ENCODE data around the genes MPIG6B, MSH5, VWA7, NELFE, C4B and HLA-DRA.

DNA sequence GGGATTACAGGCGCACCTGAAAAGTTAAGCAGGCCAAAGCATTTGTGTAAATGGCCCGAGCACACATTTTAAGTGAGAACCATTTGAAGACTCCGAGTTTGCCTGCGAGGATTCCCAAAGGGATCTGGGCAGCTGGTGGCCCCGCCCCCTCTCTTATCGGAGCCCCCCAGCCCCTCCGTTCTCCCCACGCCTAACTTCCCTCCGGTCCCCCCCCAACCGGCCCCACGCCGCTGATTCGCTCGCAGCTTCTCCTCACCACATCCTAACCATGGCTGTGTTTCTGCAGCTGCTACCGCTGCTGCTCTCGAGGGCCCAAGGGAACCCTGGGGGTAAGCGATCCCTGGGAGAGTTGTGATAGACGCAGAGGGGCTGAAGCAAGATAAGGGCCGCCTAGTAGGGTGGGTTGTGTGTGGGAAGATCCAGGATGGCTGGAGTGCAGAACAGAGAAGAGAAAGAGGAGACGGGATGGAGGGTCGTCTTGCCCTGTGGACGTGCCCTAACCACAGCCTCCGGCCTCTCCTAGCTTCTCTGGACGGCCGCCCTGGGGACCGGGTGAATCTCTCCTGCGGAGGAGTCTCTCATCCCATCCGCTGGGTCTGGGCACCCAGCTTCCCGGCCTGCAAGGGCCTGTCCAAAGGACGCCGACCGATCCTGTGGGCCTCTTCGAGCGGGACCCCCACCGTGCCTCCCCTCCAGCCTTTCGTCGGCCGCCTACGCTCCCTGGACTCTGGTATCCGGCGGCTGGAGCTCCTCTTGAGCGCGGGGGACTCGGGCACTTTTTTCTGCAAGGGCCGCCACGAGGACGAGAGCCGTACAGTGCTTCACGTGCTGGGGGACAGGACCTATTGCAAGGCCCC, at the start of gene MPIG6B:
Gene MPIG6B, plus strand, starts transcription at position 258 of the 857 bp plus-strand sequence.
- PRO-cap, result no peak
CAGE:
- cytosol, long polyA plus RNA, result no peak
- long polyA plus RNA, result no peak
- nucleus, long polyA plus RNA, result no peak

DNA sequence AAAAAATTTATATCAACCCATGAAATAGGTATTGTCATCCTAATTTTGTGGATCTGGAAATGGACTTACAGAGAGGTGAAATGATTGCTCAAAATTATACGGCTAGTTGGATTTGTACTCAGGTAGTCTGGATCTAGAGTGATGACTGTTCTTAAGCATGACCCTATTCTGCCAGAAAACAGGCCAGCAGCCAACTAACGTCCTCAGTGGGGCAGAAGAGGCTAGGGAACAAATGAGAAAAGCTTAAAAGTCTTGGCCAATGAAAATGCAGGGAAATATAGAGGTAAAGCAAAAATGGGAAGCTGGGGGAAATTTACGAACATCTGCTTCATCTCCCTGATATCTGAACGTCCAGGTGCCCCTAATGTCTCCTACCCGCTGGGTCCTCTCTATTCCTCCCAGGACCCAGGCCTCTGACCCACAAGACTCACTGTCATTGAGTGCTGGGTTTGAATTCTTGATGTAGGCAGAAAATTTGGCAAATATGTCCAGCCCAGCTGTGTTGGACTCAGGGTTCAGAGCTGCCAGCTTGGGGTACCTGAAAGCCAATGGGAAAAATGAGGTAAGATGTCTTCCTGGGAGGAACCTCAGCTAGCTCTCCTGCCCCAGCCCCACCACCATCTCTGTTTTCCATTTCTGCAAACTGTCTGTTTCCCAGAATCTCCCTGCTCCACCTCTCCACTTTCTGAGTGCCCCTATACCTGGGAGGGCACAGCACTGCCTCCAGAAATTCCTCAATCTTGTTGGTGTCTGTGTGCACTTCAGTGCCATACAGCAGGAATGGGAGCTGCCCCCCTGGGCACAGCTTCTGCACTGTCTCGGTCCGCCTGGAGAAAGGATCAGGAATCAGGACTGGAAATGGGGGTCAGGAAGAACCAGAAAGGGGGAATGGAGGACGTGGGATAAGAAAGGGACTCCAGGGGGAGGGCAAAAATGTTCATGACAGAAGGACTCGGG, 2.9 kb downstream of the CLIC1 start:
- PRO-cap, result no peak
CAGE:
- cytosol, long polyA plus RNA, result no peak
- long polyA plus RNA, result no peak
- nucleus, long polyA plus RNA, result no peak

DNA sequence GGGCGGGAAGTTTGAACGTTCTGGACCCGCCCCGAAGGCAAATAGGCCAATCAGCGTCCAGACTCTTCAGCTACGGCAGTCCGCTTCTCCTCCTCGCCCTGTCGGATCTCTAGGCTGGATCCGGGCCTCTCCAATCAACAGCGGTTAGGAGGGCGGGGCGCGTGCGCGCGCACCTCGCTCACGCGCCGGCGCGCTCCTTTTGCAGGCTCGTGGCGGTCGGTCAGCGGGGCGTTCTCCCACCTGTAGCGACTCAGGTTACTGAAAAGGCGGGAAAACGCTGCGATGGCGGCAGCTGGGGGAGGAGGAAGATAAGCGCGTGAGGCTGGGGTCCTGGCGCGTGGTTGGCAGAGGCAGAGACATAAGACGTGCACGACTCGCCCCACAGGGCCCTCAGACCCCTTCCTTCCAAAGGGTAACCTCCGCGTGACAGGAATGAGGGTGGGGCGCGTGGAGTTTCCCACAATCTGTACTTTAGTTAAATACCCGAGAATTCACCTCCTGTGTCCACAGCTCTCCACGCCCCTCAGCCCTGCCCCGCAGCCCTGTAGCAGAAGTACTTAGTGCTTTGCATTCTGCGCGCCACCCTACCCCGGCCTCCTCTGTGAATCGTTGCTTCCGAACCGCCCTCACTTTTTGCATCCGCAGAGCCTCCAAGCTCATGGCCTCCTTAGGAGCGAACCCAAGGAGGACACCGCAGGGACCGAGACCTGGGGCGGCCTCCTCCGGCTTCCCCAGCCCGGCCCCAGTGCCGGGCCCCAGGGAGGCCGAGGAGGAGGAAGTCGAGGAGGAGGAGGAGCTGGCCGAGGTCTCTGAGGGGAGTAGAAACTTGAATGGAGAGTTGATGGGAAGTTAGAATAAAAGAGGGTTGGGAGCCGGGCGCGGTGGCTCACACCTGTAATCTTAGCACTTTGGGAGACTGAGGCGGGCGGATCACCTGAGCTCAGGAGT, at the start of gene MSH5:
Gene MSH5, plus strand, starts transcription at position 197 of the 948 bp plus-strand sequence.
- PRO-cap, result bidirectional peak, plus-strand start at position 202 of the sequence, minus-strand start outside the sequence; unidirectional peak, minus-strand start at position 747 of the sequence
CAGE:
- cytosol, long polyA plus RNA, result no peak
- long polyA plus RNA, result no peak
- nucleus, long polyA plus RNA, result no peak

- PRO-cap, result no peak
CAGE:
- cytosol, long polyA plus RNA, result no peak
- long polyA plus RNA, result no peak
- nucleus, long polyA plus RNA, result no peak
Observed at GRCh38 chr6:31776491-31777659, at the start of gene VWA7. VWA7 (minus strand) TSS chr6:31777328.

DNA sequence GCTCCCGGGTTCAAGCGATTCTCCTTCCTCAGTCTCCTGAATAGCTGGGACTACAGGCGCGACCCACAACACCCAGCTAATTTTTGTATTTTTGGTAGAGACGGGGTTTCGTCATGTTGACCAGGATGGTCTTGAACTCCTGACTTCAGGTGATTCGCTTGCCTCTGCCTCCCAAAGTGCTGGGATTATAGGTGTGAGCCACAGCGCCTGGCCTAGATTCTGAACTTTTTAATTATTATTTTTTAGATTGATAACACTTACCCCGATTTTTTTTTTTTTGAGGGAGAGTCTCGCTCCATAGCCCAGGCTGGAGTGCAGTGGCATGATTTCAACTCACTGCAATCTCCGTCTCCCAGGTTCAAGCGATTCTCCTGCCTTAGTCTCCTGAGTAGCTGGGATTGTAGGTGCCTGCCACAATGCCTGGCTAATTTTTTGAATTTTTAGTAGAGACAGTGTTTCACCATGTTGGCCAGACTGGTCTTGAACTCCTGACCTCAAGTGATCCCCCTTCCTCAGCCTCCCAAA, 6.9 kb downstream of the NEU1 start:
- PRO-cap, result no peak
CAGE:
- cytosol, long polyA plus RNA, result no peak
- long polyA plus RNA, result no peak
- nucleus, long polyA plus RNA, result no peak

DNA sequence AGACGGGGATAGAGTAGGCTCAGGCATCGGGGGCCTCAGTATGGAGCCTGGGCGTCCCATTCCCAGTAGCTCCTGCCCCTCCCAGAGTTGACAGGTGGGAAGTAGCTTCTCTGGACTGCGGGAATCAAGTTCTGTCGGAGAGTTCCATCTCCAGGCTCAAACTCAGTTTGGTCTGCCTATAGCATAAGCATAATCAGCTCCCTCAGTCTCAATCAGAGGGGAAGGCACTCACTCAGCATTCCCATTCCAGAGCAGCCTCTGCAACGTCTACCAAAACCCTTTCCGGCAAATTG, 3.5 kb upstream of the NEU1 start:
- PRO-cap, result no peak
CAGE:
- cytosol, long polyA plus RNA, result no peak
- long polyA plus RNA, result no peak
- nucleus, long polyA plus RNA, result no peak

DNA sequence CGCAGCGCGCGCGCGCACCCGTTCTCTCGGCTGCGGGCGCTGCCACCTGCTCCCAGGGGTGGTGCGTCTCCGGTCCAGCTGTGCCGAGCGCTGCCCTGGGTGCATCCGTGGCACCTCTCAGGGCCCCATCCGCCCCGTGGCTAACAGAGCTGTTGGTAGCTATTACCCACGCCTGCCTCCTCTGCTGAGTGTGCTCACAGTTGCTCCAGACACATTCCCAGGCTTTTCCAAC, 428 bp upstream of the ZBTB12 start:
- PRO-cap, result bidirectional peak, plus-strand start at position 24 of the sequence, minus-strand start outside the sequence
CAGE:
- cytosol, long polyA plus RNA, result no peak
- long polyA plus RNA, result no peak
- nucleus, long polyA plus RNA, result no peak

DNA sequence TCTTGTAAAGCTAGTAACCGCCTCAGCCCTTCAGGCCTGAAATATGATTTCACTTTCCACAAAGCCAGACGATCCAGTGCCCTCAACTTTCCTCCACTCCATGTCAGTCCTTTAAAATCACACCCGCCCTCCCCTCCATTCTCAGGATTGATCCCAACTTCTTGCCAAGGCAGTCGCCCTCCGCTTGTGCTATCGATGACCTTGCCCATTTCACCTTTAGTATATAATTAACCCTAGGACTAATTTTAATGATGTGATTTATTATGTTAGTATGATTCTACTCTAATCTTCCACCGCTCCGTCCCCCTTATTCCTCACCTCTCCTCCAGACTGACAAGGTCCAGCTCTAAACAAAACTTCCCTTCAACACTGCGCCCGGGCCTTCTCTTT, 739 bp upstream of the ZBTB12 start:
- PRO-cap, result no peak
CAGE:
- cytosol, long polyA plus RNA, result no peak
- long polyA plus RNA, result no peak
- nucleus, long polyA plus RNA, result no peak

DNA sequence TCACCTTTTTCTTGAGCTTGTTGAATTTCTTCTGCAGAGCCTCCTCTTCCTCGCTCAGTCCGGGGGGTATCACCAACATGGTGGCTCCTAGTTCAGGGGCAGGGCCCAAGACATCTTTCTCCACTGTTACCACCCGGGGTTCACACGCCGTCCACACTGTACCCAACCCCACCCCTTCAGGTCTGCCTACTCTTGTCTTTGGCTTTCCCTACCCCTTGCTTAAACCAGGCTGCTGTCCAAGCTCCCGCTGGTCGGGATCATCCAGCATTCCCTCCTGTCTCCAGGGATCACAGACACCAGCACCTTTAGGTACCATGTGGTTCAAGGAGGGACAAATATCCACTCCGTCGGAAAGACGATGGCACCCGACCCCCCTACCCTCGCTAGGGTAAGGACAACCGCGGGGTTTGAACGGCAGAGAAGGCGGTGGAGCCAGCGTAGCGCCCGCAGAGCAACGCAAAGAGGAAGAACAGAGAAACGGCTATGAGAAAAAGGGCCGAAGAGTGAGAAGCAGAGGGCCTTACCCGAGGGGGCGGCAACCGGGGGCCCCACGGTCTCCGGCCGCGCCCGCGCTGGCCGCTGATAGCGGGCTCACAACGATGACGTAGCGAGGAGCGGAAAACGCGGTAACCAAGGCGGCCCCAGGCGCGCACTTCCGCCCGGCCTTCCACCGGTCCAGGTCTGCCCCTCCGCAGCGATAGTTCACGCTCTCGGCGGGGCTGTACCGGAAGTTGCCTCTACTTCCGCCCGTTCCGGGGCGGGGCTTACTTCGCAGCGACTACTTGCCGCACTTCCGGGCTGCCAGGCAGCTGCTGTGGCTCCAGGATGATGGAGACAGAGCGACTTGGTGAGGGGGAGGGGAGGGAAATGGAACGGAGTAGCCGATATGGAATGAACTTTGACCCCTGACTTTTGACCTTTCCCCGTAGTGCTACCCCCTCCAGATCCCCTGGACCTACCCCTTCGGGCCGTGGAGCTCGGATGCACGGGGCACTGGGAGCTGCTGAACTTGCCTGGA, at the start of gene NELFE:
Gene NELFE, minus strand, starts transcription at position 604 of the 1,018 bp plus-strand sequence.
- PRO-cap, result bidirectional peak, plus-strand start at position 789 of the sequence, minus-strand start at position 584 of the sequence
CAGE:
- cytosol, long polyA plus RNA, result start-site peak on the minus strand centred at position 630 of the sequence, 166 bp wide, 7,977 and 12,763 reads in 2 replicates
- long polyA plus RNA, result start-site peak on the minus strand centred at position 579 of the sequence, 61 bp wide, 3,081 and 1,415 reads in 2 replicates; start-site peak on the plus strand centred at position 747 of the sequence, 138 bp wide, 58 and 39 reads in 2 replicates
- nucleus, long polyA plus RNA, result start-site peak on the minus strand centred at position 625 of the sequence, 169 bp wide, 3,905 and 11,433 reads in 2 replicates

DNA sequence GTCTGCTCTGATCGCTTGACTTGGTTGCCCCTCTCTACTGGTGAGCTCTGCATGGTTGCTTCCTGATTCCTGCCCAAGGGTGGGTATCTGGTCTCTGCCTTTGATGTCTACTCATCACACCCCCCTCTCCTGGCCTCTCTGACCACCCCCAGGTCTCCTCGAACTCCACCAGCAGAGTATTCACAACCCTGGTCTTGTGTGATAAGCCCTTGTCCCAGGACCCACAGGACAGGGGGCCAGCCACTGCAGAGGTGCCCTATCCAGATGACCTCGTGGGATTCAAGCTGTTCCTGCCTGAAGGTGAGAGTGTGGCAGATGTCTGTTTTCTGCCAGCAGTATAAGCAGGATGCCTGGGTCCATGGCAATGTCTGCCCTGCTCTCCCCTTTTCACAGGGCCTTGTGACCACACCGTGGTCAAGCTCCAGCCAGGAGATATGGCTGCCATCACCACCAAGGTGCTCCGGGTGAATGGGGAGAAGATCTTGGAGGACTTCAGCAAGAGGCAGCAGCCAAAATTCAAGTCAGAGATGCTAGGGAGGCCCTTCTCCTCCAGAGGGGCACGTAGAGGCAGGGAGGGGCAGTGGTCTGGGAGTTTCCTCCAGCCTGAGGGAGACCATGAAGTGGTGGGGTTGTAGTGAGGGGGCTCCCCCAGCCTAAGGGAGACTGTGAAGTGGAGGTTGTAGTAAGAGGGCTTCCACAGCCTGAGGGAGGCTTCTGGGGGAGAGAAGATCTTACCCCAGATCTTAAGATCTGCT, 4.2 kb downstream of the DXO start:
- PRO-cap, result no peak
CAGE:
- cytosol, long polyA plus RNA, result no peak
- long polyA plus RNA, result no peak
- nucleus, long polyA plus RNA, result no peak

DNA sequence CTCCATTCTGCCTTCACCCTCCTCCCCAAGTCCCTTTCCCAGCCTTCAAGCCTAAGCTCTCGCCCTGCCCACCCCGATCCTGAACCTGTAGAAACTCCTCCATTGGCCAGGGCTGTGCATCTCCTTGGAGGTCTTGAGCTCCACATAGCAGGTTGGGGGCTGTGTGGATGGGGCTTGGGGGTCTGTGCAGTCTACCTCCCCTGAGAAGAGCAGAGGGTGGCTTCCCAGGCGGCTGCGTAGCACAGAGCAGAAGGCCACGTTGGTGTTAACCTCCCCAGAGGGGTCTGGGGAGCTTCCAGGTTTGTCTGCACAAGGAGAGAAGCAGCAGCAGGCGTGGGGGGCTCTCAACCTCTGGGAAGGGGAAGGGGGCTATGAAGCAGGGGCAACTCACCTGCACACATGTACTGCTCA, 1.4 kb downstream of the DXO start:
- PRO-cap, result no peak
CAGE:
- cytosol, long polyA plus RNA, result no peak
- long polyA plus RNA, result no peak
- nucleus, long polyA plus RNA, result no peak

- PRO-cap, result no peak
CAGE:
- cytosol, long polyA plus RNA, result no peak
- long polyA plus RNA, result no peak
- nucleus, long polyA plus RNA, result no peak
Observed at GRCh38 chr6:32012877-32013260, 1.7 kb upstream of the C4B start.

GRCh38 chr6:32014405-32015028, at the start of gene C4B:
C4B (plus strand) TSS chr6:32014795.
- PRO-cap, result no peak
CAGE:
- cytosol, long polyA plus RNA, result no peak
- long polyA plus RNA, result no peak
- nucleus, long polyA plus RNA, result no peak

GRCh38 chr6:32093143-32093709, 15.9 kb downstream of the TNXB start:
- PRO-cap, result no peak
CAGE:
- cytosol, long polyA plus RNA, result no peak
- long polyA plus RNA, result no peak
- nucleus, long polyA plus RNA, result no peak

GRCh38 chr6:32116982-32117546, 7.9 kb upstream of the TNXB start:
- PRO-cap, result no peak
CAGE:
- cytosol, long polyA plus RNA, result no peak
- long polyA plus RNA, result no peak
- nucleus, long polyA plus RNA, result no peak

DNA sequence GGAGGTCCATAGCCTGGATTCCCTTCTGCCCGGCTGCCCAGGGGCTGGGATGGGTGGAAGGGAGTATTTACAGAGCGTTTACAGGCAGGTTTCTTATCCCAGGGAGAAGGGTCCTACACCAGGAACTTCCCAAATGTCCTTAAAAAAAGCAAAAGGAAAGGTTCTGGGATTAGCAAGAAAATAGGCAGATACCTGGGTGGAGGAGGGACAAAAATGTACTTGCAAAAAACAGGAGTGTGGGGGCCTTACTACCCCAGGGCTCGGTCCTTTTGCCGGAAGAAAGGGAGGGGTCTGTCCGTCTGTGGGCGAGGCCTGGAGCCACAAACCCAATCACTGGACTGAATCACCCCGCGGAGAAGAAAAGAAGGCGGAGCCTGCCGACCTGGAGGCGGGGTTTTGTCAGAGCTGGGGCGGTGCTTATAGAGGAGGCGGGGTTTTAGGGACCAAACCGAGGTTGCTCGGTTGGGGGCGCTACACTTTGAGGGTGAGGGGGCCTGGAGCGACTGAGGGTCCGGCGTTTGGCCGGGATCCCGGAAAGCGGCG, 3.2 kb downstream of the PRRT1 start:
- PRO-cap, result no peak
CAGE:
- cytosol, long polyA plus RNA, result no peak
- long polyA plus RNA, result no peak
- nucleus, long polyA plus RNA, result no peak

- PRO-cap, result no peak
CAGE:
- cytosol, long polyA plus RNA, result no peak
- long polyA plus RNA, result no peak
- nucleus, long polyA plus RNA, result no peak
Observed at GRCh38 chr6:32165589-32166806, 1.6 kb downstream of the EGFL8 start.

GRCh38 chr6:32195358-32196308, 3.2 kb upstream of the GPSM3 start:
- PRO-cap, result unidirectional peak, plus-strand start at chr6:32196047; bidirectional peak, plus-strand start at chr6:32196132, minus-strand start at chr6:32196147
CAGE:
- cytosol, long polyA plus RNA, result no peak
- long polyA plus RNA, result no peak
- nucleus, long polyA plus RNA, result no peak

DNA sequence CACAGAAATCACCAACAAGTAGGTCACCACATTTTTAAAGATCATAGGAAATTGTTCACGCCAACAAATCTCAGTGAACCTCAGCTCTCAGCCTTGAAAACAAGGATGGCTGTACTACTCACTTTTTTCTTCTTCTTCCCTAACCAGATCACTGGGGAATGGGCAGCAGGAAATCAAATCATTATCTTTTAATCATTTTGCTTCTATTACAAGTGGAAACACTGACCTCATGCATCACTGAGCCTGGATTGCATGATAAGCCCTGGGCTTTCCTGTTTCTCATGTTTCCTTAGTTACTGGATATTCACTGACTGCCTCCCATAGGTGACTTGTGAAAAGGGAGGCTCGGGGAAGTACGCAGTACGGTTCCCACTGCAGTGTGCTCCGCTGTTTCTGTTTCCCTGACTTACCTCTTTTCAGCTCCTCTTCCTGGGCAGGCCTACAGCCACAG, 13.4 kb downstream of the BTNL2 start:
- PRO-cap, result no peak
CAGE:
- cytosol, long polyA plus RNA, result no peak
- long polyA plus RNA, result no peak
- nucleus, long polyA plus RNA, result no peak

DNA sequence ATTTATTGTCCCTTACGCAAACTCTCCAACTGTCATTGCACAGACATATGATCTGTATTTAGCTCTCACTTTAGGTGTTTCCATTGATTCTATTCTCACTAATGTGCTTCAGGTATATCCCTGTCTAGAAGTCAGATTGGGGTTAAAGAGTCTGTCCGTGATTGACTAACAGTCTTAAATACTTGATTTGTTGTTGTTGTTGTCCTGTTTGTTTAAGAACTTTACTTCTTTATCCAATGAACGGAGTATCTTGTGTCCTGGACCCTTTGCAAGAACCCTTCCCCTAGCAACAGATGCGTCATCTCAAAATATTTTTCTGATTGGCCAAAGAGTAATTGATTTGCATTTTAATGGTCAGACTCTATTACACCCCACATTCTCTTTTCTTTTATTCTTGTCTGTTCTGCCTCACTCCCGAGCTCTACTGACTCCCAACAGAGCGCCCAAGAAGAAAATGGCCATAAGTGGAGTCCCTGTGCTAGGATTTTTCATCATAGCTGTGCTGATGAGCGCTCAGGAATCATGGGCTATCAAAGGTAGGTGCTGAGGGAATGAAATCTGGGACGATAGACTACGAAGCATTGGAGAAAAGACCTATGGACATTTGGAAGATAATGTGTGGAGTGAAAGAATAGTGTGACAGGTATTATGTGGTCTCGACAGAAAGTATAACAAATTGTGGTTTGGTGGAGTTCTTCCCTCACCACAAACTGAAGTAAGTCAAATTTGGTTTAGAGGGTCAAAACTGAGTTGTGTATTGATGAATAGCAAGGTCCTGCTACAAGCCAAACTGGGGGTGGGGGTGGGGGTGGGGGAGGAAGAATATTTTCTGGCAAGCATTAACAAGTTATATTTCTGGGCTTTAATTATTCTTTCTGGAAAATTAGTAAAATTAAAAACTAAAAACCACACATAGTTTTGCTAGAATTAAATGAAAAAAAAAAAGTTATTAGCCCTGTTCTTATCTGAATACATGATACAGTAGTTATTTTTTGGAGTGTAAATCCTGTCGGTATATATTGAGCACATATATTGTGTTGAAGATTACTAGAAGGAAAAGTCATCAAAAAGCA, at the start of gene HLA-DRA:
Gene HLA-DRA, plus strand, starts transcription at position 391 of the 1,073 bp plus-strand sequence.
- PRO-cap, result no peak
CAGE:
- cytosol, long polyA plus RNA, result no peak
- long polyA plus RNA, result no peak
- nucleus, long polyA plus RNA, result no peak